Smooth muscle cell (in vitro differentiated cells): ENCODE data around the gene PCDHGA11.

DNA sequence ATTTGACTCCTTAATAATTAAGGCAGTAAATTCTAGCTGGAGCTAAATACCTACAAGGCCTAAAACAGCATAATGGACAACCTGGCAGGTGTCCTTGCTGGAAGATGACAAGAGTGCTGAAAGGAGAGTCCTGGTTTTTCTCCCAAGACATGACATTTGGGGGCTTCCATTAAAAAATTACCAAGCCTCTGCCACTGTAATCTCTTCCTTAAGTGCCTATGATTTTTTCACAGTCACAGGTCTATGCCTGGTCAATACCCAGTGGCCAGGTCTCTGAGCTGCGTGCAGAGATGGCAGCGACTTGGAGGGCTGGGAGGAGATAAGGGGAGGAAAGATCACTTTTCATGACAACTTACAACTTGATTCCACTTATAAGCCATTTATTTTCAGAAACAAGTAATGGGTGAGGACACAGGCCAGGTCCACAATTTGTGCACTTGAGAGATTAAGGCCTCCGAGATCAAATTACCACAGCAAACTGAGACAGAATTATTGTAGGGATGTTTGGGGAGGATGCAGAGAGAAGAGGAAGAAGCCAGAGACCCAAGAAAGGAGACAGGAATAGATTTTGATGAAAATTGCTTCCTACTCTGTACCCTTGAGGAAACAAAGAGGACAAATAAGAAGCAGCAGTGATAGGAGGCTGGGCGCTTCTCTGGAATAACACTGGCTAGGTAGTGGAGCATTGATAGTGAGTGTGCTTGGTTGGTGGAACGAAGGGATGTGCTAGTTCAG, 1.9 kb upstream of the PCDHAC2 start:
- RAMPAGE, long total RNA: no peak

DNA sequence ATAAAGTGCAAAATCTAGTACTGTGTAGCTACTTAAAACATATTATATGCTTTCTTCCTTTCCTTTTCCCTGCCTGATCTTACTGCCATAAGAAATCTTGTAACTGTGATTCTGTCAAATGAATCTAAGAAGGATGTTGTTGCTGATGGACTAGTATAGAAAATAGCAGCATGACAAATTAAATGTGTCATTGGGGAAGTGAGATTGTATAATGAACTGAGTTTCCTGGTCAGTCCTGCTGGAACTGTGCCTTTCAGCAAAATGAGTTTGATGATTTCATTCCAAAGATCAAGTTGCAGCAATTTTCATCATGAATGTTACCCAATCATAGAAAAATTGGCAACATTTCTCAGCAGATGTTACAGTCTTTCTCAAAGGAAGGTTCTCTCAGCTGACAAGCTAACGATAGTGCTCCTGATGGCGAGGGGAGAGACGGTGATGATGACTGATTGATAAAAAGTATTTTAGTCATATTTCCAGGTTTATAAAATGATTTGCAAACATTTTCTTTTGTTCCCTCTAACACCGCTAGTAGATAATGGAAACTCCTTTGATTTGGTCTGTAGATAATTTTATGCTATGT, 10.7 kb downstream of the PCDHAC2 start:
- RAMPAGE, long total RNA: no peak

DNA sequence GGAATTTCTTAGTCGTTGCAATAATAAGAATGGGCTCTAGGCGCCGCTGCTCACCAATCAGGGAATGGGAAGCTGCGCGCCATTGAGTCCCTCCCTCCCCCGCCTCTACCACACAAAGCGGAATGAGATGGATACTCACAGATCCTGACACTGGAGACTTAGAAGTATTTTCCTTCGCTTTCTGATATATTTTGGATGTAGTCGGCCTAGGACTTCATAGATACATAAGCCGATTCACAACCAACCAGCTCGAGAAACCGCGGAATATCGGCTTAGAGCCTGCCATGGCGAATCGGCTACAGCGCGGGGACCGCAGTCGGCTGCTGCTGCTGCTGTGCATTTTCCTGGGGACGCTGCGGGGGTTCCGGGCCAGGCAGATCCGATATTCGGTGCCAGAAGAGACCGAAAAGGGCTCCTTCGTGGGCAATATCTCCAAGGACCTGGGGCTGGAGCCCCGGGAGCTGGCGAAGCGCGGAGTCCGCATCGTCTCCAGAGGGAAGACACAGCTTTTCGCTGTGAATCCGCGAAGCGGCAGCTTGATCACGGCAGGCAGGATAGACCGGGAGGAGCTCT, at the start of gene PCDHGA11:
PCDHGA11 (plus strand) TSS at position 108 of the 573 bp plus-strand sequence.
- RAMPAGE, long total RNA: start-site peak on the plus strand centred at position 125 of the sequence, 58 bp wide, 116 and 117 reads in 2 replicates

- RAMPAGE, long total RNA: no peak
These were observed 967 bp downstream of the PCDHGC3 start for GRCh38 chr5:141476310-141477556.

- RAMPAGE, long total RNA: no peak
These were observed 25.7 kb downstream of the PCDHGC5 start for GRCh38 chr5:141514642-141514955.

GRCh38 chr5:141604190-141604999, 14.4 kb downstream of the DIAPH1 start:
- RAMPAGE, long total RNA: no peak

GRCh38 chr5:141652653-141653093, 1.5 kb upstream of the FCHSD1 start:
- RAMPAGE, long total RNA: no peak

DNA sequence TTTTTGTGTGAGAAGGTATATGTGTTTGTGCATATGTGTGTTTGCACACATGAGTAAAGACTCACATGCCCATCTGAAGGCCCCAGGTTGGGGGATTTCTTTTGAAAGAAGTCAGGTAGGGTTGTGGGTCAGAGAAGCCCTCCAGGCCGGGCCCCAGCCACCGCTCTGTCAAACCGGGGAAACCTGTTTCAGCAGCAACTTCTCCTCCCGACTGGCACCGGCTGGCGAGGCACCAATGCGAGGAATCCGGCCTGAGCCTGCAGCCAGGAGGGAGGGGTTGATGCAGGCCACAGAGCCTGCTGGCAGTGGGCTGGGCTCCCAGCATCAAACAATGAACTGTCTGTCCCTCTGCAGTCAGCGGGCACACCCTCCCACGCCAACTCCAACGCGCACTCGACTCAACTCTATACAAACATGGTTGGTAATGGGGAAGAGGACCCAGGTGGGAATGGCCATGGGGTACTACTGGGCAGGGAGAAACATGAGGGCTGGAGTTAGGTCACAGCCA, 12.1 kb downstream of the PCDH1 start:
- RAMPAGE, long total RNA: no peak

GRCh38 chr5:141875778-141876785, 2.1 kb downstream of the PCDH1 start:
- RAMPAGE, long total RNA: no peak

DNA sequence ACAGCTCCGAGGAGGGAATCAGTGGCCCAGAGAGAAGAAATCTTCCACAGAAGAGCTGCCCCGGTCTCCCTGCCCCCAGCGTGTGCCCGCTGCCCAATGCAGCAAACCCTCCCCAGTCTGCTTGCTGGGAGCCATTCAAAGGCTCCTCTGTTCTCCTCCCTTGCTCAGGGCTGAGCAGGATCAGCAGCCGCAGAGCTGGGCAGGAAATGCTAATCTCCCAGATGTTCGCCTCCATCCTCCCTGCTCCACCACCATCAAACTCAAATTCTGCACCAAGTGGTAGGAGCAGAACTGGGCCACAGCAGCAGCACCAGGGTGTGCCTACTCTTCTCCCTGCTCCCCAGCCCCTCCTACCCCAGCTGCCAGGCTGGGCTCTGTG, 1.7 kb upstream of the PCDH1 start:
- RAMPAGE, long total RNA: no peak

- RAMPAGE, long total RNA: no peak
These were observed 4.4 kb upstream of the PCDH1 start for GRCh38 chr5:141882451-141883073.

GRCh38 chr5:141993607-141994957, 18.7 kb downstream of the GNPDA1 start:
- RAMPAGE, long total RNA: no peak

- RAMPAGE, long total RNA: no peak
These were observed 33.3 kb upstream of the GNPDA1 start for GRCh38 chr5:142046008-142046715.

DNA sequence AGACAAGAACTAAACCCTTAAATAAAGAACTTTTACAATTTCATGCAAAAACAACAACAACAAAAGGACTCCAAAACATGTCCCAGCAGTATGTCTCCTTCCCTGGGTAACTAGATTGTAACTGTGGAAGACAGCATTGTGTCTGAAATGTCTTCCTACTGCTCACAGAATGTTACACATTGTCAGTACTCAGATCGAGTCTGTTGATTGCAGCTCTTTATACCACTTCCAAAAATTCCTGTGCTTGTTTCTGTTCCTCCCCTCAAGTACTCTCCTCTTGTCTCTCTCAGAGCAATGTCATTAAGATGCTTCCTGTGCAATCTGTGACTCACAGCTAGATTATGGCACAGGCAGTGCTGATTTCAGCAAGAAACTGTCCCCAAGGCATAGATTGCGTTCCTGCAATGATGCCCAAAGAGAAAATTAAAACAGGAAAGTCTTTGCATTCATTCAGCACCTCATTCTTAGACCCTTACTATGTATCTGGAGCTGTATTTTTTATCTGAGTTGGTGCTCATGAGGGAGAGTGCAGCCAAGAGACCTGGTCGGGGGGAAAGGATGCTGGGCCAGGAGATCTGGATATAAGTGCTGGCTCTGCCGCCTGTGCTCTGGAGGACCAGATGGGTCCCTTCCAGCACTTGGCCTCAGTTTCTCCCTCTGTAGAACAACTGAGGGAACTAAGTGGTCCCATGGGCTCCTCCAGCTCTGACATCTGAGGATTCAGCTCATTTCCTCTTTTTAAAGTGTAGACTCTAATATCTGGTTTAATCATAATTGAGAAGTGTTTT, 40.7 kb upstream of the GNPDA1 start:
- RAMPAGE, long total RNA: no peak

DNA sequence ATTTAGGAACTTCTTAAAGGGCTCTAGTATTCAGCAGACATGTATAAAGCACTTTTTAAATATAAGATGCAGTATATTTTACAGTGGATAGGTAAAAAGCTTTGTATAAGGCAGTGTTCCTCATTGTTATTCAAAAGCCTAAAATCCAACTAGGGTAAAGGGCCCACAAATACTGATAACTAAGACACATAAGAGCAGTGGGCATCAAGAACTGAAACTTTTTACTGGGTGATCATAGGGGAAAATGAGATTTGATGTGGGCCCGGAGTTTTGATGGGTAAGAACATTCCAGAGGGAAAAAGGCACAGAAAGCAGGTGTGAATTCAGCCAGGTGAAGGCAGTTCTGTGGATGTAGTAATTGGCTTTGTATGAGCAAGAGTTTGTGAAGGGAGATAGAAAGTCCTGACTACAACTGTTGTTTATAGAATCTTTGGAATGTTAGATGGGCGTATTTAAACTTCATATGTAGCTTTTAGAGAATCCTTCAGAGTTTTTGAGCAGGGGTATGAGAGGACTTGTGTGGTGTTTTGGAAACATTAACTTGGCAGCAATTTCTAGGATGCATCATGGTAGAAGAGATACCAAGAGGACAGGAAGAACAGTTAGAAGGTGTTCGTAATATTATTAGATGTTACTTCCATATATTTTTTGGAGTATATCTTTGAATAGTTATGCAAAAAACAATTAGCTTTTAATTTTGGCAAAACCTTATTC, 25.3 kb downstream of the NDFIP1 start:
- RAMPAGE, long total RNA: no peak

DNA sequence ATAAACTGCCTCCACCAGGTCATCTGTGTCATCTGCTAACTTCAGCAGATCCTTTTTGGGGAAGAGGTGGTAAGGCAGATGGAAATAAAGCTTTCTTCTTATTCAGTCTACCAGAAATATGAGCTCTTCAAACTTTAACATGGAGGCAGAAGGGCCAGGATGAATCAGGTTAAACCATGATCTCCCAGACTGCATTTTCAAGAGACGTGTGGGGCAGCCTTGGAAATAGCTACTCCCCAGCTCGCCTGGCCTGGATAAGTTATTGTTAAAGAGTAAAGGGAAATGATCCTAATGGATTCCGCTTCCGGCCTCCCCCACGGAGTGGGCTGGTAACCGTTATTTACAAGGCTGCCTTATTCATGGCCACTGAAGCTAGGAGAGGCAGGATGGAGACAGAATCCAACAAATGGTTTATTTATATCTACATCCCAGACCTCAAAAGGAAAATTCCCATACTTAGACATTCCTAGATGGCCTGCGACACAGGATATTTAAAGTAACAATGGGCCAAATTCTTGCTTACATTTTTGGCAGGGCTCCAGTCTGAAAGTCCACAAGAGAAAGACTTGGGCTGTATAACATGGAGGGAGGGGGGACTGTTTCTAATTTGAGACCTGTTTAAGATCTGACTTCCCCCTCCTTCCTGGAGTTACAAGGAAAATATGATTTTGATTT, 27.9 kb downstream of the SPRY4 start:
- RAMPAGE, long total RNA: no peak

- RAMPAGE, long total RNA: no peak
These were observed 32.7 kb upstream of the SPRY4 start for GRCh38 chr5:142357527-142357867.

DNA sequence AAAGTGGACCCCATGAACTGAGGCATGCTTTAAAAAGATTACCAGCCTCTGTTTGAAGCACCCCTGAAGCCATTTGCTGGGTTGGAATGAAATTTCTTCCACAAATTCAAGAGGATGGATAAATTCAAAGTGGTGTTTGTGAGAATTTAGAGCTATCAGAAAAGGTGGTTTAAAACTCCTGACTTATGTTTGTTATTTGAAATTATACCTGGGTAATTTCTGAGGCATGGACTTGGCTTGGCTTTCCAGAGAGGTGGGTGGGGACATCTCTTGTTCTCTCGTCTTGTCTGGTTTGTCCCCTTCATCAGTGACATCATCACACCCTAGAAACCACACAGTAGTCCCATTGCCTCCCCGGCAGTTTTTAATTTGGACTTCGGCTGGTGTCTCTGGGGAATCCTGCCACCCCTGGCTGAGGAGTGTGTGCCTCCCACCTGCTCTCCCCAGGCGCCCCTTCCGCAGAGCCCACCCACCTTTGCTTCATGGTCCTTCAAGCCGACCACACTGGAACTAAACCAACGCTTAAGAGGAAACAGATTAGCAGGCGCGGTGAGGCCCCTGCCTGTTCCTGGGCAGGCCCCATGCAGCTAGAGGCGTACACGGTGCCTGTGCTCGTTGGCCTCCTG, 107.4 kb upstream of the SPRY4 start:
- RAMPAGE, long total RNA: no peak

- RAMPAGE, long total RNA: no peak
These were observed 108.1 kb upstream of the SPRY4 start for GRCh38 chr5:142432847-142433444.

DNA sequence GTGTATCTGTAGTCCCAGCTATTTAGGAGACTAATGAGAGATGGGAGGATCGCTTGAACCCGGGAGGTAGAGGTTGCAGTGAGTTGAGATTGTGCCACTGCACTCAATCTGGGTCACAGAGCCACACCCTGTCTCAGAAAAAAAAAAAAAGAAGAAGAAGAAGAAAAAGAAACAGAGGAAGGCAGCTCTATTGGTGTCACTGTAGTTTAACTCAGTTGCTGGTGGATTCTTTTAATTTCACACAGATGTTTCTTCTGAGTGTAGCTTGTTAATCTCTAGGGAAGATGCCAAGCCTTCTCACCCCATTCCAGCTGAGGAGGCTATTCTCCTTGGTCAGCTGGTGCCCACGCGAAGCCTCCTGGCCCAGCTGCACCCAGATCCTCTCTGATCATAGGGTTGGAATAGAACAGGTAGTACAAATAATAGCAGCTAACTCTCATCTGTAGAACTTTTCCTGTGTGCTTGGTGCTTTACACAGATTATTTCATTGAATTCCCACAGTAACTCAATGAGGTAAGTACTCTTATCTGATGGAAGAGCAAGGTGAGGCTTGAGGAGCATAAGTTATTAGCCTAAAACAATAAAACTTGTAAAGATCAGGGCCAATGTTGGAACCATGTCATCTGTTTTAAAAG, 113.8 kb upstream of the SPRY4 start:
- RAMPAGE, long total RNA: no peak